Jejunum (tissue), 1 donor: ENCODE measurements around a stretch of chr16.

DNA sequence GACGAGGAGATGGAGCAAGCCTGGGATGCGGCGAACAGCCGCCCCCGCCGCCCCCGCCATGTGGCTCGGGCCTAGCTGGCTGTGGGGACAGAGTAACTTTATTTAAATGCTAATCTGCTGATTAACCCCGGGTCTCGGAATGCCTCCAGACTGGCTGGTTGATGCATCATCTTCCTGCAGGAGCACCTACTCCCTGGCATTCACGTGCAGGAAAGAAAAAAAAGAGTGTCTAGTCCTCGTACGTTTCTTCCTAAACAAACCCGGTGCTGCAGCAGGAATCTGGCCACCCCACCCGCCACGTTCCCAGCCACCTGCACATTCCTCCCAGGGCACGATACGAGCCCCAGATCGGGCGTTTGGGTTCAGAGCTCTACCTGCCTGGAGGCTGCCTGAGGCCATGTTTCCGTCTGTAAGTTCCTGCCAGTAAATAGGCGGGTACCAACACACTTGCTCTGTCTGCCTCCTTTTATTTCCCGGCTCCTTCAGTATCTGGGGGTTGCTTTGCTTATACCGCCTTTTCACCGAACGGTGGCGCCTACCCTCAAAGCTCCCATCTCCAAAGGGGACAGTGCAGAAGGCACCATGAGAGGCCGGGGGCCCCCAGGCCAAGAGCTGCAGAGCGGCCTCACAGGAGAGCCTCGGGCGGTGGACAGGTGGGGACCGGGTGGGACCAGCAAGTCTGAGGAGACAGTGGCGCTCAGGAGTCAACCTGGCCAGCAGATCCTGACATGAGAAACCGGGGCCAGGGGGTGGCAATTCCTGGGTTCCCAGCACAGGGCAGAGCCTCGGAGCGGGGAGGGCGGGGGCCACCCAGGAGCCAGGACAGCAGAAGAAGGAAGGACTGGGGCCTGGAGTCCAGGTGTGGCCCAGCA lies 29.6 kb downstream of the PIEZO1 start:
- PRO-cap: no peak

DNA sequence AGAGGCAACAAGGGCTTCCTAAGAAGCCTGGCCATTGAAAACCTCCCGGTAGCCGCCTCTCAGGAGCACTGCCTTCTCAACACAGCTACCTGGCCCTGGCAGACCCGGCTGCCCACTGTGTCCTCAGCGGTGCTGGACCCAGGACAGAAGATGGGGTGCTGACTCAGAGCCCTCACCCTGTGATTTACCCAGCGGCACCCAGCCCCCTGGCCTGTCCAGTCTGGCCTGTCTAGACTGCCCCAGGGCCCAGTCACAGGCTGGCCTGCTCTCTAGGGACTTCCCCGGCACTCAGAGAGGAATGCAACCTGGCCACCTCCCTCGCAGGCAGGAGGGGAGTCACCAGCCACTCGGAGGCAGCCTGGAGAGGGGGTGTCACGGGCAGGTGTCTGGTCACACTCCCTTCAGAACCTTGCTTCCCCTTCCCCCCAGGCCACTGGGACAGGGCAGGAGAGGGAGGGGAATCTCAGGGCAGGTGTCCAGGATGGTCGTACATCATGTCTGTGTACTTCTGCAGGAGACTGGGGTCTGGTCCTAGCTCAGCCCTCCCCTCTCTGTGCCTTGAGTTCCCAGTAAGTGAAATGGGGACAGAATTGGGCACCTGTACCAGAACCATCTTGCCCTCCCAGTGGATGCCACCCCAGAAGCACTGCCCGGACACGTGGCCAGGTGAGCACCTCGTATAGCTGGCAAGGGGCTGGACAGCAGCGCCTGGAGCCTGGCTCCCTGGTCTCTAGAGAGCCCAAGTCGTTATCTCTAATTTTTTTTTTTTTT lies 19.9 kb downstream of the PIEZO1 start:
- PRO-cap: no peak

DNA sequence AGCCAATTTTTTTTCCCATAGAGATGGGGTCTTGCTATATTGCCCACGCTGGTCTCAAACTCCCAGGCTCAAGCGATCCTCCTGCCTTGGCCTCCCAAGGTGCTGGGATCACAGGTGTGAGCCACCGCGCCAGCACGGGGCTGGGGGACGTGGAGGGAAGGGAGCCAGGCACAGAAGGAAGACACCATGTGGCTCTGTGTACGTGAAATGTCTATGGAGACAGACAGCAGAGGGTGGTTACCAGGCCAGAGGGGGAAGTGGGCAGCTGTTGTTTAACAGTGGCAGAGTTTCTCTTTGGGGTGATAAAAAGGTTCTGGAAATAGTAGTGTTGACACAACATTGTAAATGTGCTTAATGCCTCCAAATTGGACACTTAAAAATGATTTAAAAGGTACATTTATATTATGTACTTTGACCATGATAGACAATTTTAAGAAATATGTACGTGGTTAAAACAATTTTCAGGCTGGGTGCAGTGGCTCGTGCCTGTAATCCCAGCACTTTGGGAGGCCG lies 4.7 kb upstream of the PIEZO1 start:
- PRO-cap: no peak

- PRO-cap: no peak
These were observed 3.1 kb upstream of the PABPN1L start for GRCh38 chr16:88869326-88870187.

GRCh38 chr16:89114313-89114945 lies 20.8 kb downstream of the ACSF3 start:
- PRO-cap: no peak

- PRO-cap: no peak
These were observed 21.6 kb downstream of the ACSF3 start for GRCh38 chr16:89114946-89116027.

GRCh38 chr16:89282871-89283469 lies 65.5 kb downstream of the ZNF778 start:
- PRO-cap: no peak

DNA sequence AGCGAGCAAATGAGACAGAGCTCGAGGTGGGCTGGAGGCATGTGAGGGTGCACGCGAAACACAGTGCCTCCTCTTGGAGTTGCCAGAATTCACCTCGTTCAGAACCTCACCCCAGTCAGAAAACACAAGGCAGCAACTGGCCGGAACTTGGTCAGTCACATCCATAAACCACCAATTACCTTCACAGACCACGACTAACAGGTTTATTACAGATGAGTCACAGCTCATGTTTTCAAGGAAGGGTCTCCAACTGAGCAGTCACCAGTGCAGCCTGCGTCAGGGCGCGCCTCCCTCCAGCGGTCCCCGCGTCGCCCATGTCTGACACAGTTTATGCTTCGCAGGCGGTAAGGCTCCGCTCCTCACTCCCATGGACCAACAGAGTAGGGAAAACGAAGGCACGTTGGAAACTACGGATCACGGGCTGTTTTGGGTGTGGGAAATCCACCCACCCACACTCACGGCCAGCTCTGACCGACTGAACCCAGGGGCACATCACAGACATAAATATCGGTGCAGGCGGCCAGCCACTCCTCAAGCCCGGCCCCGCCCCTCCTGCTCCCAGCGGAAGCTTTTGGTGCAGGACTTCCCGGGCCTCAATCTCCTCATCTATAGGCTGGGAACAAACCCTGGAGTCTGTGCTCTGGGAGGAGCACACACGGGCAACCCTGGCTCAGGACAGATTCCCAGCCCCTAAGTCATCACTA lies 126.2 kb downstream of the ZNF778 start:
- PRO-cap: no peak

GRCh38 chr16:89350670-89351459 lies 133.4 kb downstream of the ZNF778 start:
- PRO-cap: no peak

GRCh38 chr16:89360777-89361688 lies 129.3 kb downstream of the ANKRD11 start:
- PRO-cap: no peak

GRCh38 chr16:89371632-89372127 lies 118.7 kb downstream of the ANKRD11 start:
- PRO-cap: no peak

- PRO-cap: no peak
These were observed 115.1 kb downstream of the ANKRD11 start for GRCh38 chr16:89374999-89375901.

DNA sequence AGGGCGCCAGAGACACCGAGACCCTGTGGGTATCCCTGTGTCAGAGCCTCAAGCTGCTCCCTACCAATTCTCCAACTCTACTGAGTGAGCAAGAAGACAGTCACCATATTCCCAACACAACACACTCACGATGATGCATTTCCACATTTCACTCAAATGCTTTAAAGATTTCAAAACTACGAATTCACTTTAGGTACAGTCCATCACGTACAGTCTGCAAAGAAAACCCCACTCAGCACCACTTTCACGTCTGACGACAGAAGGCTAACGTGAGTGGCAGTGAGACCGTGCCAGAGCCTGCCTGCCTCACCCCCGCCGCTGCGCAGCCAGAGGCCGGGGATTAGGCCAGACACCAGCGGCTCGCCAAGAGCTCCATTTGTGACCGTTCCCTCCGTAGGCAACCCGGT lies 104.9 kb downstream of the ANKRD11 start:
- PRO-cap: no peak

DNA sequence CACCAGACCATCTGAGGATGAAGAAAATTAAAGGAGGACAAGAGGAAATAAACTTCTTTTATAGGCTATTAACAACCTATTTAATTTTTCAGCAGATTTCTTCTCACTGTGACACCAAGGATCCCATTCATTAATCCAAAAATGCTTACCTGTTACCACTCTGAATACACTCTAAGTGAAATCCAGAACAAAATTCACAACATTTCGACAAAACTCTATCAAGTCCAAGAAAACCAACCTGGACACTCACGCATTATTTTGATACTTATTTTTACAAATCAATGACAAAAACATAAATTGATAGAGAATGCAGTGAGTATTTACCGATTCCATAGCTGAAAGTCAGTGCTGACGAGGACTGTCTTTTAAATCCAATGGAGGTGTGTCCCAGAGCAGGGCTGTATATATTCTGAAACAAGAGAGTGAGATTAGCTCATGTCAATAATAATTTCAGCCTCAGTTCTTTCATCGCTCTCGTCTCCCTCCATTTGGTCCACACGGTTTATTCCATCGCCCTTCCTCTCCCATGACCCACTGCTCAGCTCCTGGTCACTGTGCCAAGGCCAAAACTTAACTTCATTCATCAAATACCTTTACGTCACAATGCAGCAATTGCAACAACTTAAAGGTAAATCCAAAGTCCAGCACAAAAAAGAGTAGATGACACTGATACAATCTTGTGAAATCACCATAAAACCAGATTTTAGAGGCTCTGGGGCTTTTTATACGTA lies 72.2 kb downstream of the ANKRD11 start:
- PRO-cap: no peak

GRCh38 chr16:89472226-89472973 lies 18.0 kb downstream of the ANKRD11 start:
- PRO-cap: no peak

GRCh38 chr16:89502164-89502920 lies 5.9 kb upstream of the SPG7 start:
- PRO-cap: bidirectional peak, plus-strand start at chr16:89502388, minus-strand start at chr16:89502425; bidirectional peak, plus-strand start at chr16:89502792, minus-strand start at chr16:89502564

GRCh38 chr16:89519707-89520411 lies 11.7 kb downstream of the SPG7 start:
- PRO-cap: no peak

DNA sequence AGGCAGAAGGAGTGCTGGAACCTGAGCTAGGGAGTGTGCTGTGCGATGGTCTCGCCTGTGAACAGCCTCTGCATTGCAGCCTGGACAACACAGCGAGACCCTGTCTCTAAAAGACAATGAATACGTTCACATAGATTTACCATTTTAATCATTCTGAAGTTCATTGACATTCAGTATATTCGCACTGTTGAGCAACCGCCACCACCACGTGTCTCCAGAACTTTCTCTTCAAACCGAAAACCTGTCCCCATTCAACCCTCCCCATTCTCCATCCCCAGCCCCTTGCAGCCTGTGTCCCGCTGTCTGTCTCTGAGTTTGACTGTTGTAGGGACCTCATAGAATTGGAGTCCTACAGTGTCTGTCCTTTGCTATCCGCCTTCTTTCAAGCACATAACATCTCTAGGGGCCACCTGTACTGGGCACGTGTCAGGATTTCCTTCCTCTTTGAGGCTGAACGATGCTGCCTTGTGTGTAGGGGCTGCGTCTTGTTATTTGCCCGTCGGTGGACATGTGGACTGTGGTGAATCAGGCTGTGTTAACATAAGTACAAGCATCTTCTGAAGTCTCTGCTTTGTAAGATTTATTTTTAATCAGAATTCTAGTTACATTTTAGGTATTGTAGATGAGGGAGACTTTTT lies 25.8 kb downstream of the SPG7 start:
- PRO-cap: no peak

DNA sequence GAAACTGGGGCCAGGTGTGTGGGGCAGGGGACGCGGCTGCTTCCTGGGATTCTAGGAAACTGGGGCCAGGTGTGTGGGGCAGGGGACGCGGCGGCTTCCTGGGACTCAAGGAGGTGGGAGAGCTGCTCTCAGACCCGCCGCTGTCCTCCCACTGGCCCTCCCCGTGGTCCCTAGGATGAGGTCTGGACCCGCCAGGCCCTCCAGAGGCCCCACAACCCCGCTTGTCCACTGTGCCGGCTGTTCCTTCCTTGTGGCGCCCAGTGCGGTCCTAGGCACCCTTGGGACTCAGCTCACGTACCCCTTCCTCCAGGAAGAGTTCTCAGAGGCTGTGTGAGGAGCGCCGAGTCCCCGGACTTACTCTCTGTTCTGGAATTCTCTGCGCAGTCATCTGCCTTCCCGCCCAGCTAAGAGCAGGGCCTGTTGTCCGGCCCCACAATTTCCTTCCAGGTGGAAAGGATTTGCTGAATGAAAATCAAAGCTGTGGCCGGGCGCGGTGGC lies 638 bp downstream of the DPEP1 start:
- PRO-cap: unidirectional peak, minus-strand start at position 287 of the sequence; unidirectional peak, minus-strand start at position 360 of the sequence

- PRO-cap: no peak
These were observed 2.1 kb downstream of the CHMP1A start for GRCh38 chr16:89655350-89655830.